ENCODE measurements around the genes CGA, ORC3 and RNGTT.

- PRO-cap: no peak
These were observed at the start of gene CGA for GRCh38 chr6:87094851-87095471. CGA (minus strand) TSS chr6:87095106.

DNA sequence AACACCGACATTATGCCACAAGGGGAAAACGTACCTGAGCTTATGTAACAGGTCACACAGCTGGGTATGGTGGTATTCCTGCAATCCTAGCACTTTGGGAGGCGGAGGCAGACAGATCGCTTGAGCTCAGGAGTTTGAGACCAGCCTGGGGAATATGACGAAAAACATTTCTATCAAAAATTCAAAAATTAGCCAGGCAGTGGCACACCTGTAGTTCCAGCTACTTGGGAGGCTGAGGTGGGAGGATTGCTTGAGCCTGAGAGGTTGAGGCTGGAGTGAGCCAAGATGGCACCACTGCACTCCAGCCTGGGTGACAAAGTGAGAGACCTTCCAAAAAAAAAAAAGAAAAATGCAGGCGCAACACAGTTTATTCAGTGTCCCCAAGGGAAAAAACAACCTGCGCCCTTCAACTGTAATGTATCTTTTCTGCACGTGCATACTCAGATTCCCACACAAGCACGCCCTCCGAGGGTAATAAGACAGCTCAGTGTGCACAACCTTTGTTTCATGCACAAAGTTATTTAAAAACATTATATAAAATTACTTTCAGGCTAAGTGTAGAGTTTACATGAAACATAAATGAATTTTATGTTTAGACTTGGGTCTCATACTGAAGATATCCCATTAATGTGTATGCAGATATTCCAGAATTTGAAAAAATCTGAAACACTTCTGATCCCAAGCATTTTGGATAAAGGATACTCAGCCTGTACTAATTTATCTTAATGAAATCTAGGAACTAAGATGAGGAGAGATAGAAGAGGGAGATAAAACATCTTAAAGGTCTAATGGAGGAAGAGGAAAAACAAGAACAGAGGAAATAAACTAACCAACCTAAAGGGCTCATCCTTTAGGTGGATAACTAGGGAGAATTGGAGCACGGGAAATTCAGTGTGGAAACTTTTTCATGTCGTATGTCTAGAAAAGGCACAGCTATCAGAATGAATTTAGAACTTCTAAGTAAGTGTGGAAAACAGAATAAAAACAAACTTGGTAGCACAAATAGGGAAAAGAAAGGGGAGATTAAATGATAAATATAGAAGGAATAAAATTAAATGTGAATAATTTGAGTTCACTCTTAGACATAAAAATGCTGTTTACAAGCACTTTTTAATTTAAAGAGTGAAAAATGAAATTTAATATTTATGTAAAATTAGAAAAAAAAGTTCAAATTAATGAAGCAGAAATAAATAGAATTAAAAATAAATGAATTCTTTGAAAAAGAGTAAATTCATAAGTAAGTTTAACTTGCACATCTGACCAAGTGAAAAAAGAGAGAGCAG lies 38.3 kb downstream of the ZNF292 start:
- PRO-cap: no peak

DNA sequence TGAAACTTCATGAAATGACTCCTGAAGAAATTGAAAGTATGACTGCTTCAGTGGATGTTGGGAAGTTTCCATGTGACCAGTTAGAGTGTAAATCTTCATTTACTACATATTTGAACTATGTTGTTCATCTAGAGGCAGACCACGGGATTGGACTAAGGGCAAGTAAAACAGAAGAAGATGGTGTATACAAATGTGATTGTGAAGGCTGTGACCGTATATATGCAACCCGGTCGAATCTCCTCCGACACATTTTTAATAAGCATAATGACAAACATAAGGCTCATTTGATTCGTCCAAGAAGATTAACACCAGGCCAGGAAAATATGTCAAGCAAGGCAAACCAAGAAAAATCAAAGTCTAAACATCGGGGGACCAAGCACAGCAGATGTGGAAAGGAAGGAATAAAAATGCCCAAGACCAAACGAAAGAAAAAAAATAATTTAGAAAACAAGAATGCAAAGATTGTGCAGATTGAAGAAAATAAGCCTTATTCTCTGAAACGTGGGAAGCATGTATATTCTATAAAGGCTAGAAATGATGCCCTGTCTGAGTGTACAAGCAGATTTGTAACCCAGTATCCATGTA lies 62.1 kb upstream of the SMIM8 start:
- PRO-cap: no peak

DNA sequence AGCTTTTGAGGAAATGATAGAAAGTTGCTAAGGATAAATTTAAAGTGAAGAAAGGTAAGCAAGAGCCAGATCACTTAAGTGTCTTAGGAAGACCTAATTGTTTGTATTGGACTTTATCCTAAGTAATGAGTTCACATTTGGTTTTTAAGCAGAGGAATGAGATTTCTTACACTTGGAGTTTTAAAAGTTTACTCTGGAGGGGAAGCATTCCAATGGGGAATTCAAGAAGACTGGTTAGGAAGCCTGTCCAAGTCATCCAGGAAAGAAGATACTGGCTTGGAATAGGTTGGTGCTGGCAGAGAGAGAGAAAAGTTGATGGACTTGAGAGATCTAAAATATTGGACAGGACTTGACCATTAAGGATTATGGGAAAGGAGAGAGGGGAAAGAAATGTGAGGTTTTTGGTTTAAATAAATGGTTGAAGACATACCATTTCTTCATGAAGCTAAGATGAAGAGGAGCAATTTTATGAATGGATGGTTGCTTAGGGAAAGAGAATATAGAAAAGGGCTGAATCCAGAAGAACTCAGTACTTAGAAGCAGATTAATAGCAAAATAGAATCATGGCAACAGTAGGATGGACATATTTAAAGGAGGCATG lies 53.7 kb upstream of the SMIM8 start:
- PRO-cap: no peak

DNA sequence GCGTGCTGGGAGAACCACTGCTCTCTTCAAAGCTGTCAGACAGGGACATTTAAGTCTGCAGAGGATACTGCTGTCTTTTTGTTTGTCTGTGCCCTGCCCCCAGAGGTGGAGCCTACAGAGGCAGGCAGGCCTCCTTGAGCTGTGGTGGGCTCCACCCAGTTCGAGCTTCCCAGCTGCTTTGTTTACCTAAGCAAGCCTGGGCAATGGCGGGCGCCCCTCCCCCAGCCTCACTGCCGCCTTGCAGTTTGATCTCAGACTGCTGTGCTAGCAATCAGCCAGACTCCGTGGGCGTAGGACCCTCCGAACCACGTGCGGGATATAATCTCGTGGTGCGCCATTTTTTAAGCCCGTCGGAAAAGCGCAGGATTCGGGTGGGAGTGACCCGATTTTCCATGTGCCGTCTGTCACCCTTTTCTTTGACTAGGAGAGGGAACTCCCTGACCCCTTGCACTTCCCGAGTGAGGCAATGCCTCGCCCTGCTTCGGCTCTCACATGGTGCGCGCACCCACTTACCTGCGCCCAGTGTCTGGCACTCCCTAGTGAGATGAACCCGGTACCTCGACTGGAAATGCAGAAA lies 365 bp downstream of the GJB7 start:
- PRO-cap: no peak

- PRO-cap: unidirectional peak, minus-strand start at chr6:87589761; bidirectional peak, plus-strand start at chr6:87590135, minus-strand start at chr6:87589975
These were observed at the start of gene ORC3 for GRCh38 chr6:87589588-87590731. ORC3 (plus strand) TSS chr6:87590135.

GRCh38 chr6:87697279-87698037 lies 4.6 kb downstream of the AKIRIN2 start:
- PRO-cap: no peak

GRCh38 chr6:87714373-87715050 lies 12.5 kb upstream of the AKIRIN2 start:
- PRO-cap: unidirectional peak, minus-strand start at chr6:87714689

DNA sequence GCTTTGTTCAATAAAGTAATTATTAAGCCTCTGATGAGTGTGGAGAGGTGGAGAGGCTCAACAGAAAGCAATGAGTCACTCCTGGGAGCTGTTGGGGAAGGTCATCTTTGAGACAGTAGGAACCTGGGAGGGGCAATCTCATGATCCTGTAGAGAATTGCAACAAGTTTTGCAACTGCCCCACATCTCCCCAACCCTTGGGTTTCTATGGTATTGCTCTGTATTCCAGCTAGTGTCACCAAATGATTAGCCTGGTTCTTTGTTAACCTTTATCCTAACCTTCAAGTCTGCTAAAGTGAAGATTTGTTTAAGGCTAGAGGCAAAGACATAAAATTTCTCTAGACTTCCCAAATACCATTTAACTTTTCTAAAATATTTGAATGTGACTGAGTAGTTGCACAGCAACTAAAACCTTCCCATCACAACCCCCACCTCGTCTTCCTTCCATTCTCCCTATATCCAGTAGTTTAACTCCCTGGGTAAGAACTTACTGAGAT lies 87.7 kb upstream of the AKIRIN2 start:
- PRO-cap: no peak

DNA sequence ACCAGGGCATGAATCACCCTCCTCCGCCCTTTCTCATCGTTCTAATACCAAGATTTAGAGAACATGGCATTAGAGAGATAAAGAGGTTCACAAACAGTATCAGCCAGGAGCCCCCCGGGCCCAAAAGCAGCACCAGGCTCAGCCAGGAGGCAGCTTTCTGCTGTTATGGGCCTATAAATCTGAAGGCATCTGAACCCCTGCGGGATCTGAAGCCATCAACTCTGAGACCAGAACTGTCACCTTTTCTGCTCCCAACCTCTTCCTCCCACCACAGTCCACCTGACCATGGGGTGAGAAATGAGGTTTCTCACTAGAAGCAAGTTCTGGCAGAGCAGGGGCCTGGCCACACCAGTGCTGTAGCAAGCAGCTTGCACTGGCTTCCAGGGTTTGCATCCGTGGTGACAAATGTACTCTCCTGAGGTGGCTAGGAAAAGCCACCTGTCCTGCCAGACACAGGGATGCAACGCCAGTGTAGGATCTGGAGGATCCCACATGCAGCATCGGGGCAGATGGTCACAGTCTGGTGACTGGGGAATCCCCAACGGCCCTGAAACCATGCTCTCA lies 122.3 kb upstream of the SPACA1 start:
- PRO-cap: no peak

GRCh38 chr6:87929756-87930380 lies 117.8 kb upstream of the SPACA1 start:
- PRO-cap: no peak

DNA sequence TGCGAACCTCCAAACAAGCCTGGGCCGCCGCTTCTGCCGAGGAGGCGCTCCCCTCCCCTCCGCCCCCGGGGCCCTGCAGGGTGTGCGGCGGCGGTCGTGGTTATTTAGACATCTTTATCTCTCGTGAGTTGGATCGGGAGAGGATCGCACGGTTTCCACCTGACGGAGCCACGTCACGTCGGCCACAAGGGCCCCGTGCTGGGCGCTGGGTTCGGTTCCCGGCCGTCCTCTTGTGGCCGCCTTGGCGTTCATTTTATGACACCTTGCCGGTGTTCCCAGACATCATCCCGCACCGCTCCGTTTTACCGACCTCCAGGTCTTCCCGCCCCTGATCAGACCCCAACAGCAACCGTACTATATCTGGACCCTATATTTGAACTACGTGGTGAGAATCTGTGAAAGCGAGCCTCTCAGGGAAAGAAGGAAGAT lies 1.3 kb upstream of the CNR1 start:
- PRO-cap: no peak

DNA sequence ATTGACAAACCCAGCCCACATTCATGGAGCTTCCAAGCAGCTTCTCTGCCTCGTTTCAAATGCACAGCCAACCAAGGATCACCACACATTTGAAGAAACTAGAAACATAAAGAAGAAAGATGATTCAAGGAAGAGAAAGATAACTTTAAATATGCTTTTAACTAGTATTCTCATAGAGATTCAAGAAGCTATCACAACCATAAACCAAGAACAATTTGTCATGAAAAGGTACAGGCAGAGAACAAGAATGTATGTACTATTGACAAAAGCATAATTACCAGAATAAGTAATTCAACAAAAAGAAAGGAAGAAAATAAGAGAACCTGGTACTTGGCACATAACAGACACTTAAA lies 90.3 kb downstream of the RNGTT start:
- PRO-cap: no peak

DNA sequence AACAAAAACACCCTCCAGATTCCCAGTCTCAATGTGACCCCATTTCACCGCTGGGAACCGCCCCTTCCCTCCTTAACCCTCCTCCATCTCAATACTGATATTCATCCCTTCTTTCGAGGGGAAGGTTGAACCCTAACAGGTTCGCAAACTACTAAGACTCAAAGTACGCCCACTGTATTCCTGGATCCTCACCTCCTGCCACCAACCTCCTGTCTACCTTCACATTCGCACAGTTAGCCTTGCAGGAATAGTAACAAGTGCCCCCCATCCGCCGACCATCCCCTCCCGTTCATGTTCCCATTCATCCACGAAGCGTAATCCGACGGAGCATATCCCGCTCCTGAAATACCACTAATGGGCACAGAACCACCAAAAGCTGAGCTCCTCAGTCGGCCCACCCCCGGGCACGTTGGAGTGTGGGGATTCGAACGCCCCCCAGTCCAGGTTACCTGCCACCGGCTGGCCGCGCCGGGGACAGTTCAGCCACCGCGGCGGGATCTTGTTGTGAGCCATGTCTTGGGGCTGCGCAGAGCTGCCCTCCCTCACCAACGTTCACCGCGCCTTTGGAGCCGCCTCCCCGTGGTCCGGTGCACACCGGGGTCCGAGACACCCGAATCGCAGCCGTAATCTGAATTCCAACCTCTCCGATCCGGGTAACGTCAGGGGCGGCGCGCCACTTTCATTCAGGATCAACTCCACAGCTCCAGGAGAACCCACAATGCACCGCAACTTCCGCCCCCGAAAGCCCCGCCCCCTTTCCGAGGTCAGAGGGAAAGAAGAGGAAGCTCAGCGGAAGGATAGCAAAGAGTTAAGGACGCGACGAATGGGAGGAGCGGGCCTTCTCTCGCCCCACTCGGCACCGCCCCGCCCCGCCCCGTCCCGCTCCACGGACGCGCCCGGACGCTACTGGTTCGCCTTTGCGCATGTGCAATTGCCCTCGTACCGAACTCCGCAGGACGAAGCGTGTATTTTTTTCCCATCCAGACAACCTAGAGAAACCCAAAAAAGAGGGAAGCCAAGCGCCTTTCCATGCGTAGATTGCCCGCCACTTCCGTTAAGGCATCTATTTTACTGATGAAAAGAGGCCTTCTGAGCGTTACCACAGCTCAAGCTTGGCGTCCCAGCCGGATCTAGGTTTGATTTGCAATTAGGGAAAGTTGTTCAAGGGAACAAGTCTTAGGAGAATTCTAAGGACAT lies at the start of gene RNGTT:
TSS of gene RNGTT (minus strand) at position 722 of the 1,197 bp plus-strand sequence.
- PRO-cap: bidirectional peak, plus-strand start at position 934 of the sequence, minus-strand start at position 691 of the sequence

GRCh38 chr6:89021638-89022146 lies 58.3 kb upstream of the RNGTT start:
- PRO-cap: no peak

DNA sequence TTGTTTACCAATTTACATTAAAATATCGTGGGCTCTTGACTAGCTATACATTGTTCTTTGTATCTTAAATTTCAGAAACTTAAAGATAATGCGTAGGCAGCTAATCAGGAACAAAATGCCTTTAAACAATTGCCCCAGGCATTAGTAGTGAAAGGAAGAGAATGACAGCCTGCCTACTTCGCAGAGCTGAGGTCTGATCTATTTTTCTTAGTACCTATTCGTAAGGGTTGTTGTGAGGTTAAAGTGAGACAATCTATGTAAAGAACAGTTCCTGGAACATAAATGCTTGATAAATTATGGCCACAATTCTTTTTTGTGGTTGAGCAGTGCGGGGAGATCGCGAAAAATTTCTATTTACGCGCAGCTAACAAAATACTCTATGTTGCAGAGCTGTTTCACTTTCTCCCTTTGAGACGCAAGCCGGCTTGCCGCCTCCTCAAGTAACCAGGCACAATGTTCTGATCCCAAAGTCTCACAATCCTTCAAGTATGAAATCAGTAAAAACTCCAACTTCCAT lies 983 bp upstream of the PNRC1 start:
- PRO-cap: bidirectional peak, plus-strand start at position 147 of the sequence, minus-strand start outside the sequence; bidirectional peak, plus-strand start at position 411 of the sequence, minus-strand start at position 410 of the sequence; unidirectional peak, minus-strand start at position 460 of the sequence

- PRO-cap: no peak
These were observed 1.6 kb upstream of the PM20D2 start for GRCh38 chr6:89144260-89144584.

DNA sequence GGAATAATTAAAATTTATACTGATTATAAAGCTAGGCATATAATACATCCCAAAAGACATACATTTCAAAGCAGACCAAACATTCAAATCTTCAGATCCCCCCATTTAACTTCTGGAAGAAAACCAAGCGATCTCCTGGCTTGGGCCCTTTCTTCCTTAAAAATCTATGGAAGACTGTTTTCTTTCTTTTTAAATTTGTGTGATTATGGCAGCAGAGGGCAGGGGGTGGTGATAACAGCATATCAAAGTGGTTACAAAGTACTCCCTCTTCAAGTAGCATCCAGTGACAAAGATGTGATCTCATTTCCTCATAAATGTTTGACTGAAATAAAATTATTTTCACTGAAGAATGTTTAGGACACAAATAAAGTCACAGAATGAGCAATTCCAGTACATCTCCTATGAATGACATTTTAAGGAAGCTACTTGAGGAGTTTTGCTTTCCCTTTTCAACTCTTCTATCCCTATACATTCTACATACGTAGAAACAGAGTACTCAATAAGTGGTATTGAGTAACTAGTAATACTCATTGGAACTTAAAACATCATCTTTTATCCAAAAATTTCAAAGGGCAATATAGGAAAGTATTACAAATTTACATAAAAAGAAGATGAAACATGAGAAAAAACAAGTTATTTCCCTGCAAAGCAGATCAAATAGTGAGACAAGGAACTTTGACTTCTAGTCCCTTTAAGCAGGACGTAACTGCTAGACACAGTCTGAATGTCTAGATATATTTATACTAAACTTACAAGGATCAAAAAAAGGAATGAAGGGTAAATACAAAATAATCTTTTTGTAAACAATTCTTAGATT lies 13.9 kb upstream of the GABRR2 start:
- PRO-cap: no peak

- PRO-cap: no peak
These were observed 8.1 kb downstream of the UBE2J1 start for GRCh38 chr6:89344443-89344821.

- PRO-cap: no peak
These were observed 2.7 kb downstream of the RRAGD start for GRCh38 chr6:89409380-89409819.

All from mucosa of descending colon (tissue), 1 donor.